CD14-positive monocyte (primary cell): Measurements from ENCODE around the genes CNFN, PSG6 and ZNF234.

GRCh38 chr19:42152250-42152859 is 20.1 kb upstream of the POU2F2 start:
- CAGE, long polyA plus RNA, result no peak

- CAGE, long polyA plus RNA, result no peak
Measured at GRCh38 chr19:42206850-42207583, 10.5 kb downstream of the DEDD2 start.

GRCh38 chr19:42390091-42390418 is at the start of gene CNFN:
Gene CNFN, minus strand, starts transcription at chr19:42390297.
- CAGE, long polyA plus RNA, result no peak

GRCh38 chr19:42461501-42462204 is 18.9 kb upstream of the CXCL17 start:
- CAGE, long polyA plus RNA, result no peak

GRCh38 chr19:42917606-42918161 is at the start of gene PSG6:
Gene PSG6, minus strand, starts transcription at chr19:42917894.
- CAGE, long polyA plus RNA, result no peak

- CAGE, long polyA plus RNA, result no peak
Measured at GRCh38 chr19:43469089-43469606, 3.7 kb upstream of the LYPD3 start.

DNA sequence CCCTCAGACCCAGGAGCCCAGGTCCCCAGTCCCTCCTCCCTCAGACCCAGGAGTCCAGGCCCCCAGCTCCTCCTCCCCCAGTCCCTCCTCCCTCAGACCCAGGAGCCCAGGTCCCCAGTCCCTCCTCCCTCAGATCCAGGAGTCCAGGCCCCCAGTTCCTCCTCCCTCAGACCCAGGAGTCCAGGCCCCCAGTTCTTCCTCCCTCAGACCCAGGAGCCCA is 2.7 kb upstream of the PHLDB3 start:
- CAGE, long polyA plus RNA, result no peak

GRCh38 chr19:43619767-43620159 is 334 bp upstream of the ZNF428 start:
- CAGE, long polyA plus RNA, result no peak

- CAGE, long polyA plus RNA, result no peak
Measured at GRCh38 chr19:43622737-43623144, 3.3 kb upstream of the ZNF428 start.

DNA sequence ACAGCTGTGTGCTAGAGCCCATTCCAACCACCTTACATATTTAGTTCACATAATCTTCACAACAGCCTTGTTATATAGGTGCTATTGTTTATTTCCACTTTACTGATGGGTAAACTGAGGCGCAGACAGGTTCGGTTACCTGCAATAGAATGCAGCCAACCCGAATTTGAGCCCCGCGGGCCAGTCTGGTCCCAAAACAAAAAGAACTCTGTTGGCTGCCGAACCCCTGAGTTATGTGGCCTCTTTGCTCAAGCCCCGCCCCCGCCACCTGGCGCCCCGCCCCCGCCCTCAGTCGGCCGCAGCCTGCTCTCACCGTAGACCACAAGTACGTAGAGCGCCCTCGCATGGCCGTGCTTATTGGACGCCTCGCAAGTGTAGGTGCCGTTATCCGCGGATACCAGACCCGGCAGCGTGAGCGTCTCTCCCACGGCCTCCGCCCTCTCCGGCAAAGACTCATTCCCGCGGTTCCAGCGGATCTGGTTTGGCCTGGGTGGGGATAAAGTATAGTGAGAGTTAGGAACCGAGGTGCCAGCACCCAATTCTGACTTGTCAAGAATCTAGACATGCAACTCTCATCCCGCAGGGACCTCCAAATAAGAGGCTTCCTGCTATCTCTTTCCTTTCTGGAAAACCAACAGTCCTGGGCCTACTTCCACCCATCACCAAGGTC is 5.5 kb upstream of the ZNF428 start:
- CAGE, long polyA plus RNA, result no peak

DNA sequence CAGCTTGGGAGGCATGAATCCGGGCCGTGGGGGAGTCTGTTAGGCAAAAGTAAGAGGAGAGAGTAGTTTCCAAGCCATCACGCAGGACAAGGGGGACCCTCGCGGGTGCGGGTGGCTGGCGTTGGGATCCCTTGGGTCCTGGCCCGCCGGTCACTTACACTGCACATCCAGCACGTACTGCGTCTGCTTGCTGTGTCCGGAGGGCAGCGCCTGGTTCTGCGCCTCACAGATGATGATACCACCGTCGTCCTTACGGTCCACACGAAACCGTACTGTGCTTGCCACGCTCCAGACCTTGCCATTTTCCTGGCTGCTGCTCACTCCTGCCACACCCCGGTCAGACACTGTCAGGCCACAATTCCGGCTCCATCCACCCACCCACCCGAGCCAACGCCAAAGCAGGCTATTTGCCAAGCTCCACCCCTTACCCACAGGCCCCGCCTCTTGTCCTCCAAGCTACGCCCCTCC is 6.6 kb upstream of the ZNF428 start:
- CAGE, long polyA plus RNA, result no peak

- CAGE, long polyA plus RNA, result no peak
Measured at GRCh38 chr19:43683073-43683646, 13.2 kb upstream of the PLAUR start.

DNA sequence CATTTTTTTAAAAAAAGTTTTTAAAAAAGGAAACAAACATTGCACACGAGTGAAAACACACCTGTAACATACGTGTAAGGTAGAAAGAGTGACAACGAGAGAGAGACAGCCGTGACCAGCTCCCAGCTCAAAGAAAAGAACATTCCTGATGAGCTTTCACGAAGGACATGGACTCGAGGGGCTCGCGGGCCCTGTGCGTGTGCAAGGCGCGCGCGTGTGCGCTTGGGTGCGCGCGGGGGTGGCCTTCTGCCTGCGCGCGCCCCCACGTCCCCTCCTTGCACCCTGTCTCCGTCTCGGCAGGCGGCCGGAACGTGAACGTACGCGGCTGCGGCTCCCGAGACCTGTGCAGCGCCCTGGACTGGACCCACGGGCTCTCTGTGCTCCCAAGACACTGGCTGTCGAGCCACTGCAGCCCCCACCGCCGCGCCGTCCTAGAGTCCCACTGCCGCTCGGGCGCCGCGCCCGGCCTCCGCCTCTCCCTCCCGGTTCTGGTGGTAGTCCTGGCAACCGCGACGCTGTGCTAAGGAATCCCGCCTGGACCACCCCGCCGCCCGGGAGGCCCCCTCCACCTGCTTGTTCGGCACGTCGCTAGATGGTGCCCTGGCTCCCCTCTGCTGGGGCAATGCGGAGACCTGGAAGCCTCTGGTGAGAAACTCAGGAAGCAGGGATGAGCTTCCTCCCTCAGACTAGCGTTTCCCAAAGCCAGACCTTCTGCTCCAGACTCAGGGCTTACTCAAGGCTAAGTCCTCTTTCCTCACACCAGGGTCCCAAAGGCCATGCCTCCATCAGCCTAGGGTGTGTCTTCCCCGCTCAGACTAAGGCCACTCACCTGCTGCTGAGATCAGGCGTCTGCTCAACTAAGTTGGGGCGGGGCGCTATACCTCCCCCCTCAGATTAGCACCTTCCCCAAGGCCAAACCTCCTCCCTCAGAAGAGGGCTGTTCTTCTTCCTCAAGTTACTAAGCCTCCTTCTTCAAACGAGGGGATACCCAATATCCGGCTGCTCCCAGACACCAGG is 16.3 kb upstream of the IRGC start:
- CAGE, long polyA plus RNA, result no peak

- CAGE, long polyA plus RNA, result no peak
Measured at GRCh38 chr19:43738410-43738990, 16.3 kb downstream of the SMG9 start.

DNA sequence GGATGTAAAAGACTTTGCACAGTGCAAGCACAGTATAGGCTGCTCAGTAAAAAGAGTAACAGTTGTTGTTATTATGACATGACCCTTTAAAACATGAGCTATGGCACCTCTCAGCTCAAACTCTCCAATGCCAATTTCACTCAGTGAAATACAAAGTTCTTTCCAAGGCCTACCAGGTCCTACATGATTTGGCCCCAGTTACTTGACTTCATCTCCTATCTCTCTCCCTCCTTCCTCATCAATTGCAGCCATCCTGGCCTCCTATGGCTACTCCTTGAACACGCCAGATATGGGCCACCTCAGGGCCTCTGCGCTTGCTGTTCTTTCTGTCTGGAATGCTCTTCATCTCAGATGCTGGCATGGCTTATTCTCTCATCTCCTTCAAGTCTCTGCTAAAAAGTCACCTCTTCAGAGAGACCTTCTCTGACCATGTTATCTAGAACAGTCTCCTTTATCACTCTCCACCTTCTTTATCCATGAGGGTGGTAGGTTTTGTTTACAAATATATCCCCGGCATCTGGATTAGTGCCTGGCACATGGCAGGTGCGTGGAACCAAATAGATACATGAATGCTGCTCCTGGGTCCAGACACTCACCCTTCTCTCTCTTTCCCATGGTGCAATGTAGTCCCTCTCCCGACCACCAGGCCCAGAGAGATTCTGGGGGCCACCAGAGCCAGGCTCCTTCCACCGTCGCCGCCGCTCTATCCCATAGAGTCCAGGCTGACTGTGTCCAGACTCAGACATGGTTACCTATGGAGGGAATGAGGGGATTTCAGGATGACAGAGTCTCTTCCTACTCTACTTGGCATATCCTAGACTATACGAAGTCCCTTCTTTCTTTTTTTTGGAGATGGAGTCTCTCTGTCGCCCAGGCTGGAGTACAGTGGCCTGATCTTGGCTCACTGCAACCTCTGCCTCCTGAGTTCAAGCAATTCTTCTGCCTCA is 4.5 kb downstream of the SMG9 start:
- CAGE, long polyA plus RNA, result no peak

GRCh38 chr19:43766193-43766882 is 11.6 kb upstream of the SMG9 start:
- CAGE, long polyA plus RNA, result no peak

DNA sequence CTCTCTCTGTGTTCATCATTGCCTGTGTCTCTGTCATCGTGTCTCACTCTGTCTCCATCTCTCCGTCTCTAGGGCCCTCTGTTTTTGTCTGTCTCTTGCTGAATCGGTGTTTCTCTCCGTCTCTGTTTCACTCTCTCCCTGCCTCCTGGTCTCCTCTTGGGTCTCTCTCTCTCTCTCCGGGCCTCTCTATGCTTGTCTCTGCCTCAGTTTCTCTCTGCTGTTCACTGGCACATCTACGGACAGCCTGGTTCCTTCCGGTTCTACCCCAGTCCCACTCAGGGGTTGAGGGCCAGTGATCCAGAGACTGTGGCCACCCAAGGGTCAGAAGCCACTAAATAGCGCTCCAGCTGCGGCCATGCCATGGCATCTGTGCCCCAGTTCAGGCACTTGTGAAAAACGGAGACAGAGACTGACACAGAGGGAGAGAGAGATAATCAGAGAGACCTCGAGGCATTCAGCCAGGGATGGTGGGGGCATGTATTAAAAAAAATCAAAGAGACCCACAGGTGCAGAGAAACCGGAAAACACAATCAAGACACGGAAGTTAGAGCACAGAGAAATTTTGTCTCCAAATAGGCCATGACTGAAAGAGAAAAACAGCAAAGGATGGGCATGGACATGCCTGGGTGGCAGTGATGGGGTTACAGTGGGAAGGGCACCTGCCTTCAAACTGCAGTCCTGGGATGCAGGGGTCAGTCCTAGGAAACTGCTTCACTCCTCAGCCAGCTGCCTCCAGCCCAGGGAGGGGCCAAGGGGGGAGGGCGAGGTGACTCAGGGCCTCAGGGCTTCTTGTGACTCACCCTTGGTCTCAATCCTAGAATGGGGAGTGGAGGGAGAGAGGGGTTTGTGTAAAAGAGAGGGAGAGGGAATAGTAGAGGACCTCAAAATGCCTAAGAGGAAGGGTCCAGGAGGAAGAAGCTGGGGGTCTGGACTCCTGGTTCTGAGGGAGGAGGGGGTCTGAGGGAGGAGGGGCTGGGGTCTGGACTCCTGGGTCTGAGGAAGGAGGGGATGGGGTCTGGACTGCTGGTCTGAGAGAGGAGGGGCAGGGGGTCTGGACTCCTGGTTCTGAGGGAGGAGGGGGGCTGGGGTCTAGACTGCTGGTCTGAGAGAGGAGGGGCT is 3.4 kb upstream of the KCNN4 start:
- CAGE, long polyA plus RNA, result no peak

DNA sequence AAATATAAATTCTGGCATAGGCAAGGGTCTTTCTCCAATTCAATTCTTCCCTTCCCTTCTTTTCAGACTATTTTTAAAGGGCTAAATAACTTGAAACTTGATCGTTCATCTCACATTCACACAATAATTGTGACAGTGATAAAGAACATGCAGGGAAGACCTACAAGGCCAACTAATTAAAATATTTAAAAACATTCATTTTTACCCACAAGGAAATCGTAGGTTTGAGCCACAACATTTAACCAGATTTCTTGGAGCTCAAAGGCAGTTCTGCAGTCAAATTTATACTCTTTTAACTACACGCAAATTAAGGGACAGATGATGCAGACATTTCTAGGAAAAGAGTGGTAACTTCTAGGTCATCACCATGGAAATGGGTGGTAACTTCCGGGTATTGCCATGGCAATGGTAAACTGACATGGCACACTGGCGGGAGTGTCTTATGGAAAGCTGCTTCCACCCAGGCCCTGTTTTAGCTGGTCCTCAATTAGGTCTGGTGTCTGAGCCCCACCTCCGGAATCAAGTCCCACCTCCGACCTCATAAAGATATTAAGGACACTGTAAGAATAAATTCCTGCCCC is 10.3 kb upstream of the LYPD5 start:
- CAGE, long polyA plus RNA, result no peak

GRCh38 chr19:44051060-44051574 is 719 bp upstream of the ZNF223 start:
- CAGE, long polyA plus RNA, result no peak

DNA sequence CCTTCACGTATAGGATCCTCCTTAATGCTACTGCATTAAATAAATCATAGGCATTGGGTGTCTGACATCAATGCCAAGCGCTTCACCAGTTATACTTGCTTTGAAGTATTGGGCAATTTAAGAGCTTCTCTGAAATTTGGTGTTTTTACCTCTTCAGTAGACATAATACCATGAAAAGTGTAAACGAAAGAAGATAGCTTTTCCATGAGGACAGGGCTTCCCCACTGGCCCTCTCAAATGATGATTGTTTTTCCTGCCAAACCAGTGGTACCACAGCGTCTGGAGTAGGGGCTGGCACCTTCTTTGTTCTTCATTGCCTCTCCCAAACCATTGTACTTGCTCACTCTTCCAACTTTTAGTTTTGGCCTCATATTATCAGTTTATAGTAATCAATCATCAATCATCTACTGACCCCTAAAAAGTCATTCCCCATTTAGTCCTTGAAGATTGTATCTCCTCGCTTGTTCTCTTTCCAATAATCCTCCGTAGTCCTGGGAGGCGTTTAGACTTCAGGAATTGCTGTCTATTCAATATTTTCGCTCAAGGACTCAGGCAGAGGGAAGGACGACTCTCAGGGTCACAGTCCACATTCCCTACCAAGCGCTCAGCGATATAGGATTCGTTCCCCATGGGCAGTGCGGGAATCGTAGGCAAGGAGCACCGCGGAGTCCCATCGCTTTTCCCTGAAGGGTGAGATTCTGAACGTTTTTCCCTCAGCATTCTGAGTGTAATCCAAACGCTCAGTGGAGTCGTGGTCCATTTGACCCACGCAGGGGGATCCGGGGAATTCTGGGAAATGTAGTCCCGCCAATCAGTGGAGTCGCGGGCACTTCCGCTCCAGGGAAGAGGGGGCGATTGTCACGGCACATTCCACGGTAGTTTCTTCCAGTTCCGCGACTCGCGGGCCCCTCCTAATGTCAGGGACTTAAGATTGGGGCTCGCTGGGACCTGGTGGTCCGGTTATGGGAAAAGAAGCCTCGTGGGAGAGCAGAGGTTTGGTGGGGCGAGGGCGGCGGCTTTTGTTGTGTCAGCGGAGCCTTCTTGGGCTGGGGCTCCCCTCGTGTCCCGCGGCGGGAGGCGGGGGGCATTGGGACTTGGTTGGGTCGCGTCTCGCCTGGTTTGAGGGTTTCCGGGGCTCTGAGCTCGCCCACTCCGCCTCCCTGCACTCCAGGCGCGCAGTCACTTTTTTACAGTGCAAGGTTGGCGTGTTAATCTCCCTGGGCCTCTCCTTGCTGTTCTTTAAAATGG is at the start of gene ZNF234:
ZNF234 (plus strand) TSS at position 814 of the 1,248 bp plus-strand sequence.
- CAGE, long polyA plus RNA, result no peak